Camera-type eye (tissue), 1 donor: Measurements from ENCODE around the gene SHISA8.

DNA sequence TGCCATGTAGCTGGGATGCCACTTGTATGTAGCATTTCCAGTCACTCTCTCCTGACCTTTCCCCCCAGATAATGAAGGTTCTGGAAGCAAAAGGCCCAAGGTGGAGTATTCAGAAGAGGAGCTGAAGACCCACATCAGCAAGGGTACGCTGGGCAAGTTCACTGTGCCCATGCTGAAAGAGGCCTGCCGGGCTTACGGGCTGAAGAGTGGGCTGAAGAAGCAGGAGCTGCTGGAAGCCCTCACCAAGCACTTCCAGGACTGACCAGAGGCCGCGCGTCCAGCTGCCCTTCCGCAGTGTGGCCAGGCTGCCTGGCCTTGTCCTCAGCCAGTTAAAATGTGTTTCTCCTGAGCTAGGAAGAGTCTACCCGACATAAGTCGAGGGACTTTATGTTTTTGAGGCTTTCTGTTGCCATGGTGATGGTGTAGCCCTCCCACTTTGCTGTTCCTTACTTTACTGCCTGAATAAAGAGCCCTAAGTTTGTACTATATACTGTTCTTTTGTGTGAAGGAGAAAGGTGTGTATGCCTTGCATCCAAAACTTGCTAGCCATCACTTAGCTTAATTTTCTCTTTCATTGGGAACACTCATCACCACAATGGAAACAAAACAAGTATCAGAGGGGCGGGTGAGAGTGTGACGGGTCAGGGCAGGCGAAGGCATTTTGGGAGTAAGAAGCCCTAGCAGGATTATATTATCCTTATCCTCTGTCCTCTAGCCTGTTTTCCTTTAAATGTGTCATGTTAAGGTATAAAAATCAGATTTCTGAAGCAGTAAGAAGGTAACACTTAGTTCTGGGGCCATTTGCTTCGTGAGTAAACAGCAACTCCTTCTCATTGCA lies 24.9 kb downstream of the SNU13 start:
- RAMPAGE, long total RNA: no peak

DNA sequence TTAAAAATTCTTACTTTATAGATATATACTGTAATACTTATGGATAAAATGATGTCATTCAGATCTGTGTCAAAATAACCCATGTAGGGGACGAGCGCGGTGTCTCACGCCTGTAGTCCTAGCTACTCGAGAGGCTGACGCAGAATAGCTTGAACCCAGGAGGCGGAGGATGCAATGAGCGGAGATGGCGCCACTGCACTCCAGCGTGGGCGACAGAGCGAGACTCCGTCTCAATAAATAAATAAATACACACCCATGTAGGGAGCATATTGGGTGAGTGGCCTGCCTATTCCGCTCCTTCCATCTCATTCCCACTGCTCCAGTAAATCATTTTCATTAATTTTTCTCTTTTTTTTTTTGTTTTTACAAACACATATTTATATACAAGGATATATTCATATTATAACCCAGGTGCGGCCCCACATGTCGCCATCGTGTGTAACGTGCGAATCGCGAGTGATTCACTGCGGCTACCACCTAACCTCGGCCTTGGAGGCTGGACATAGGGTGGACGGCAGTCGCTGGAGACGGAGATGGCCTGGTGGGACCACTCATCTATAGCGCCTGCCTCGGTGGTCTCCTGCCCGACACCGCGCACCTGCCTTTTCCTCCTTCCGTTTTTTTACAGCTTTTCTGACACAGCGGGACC lies 6.9 kb downstream of the SNU13 start:
- RAMPAGE, long total RNA: no peak

- RAMPAGE, long total RNA: no peak
Measured at GRCh38 chr22:41696662-41697751, 2.3 kb upstream of the MEI1 start.

- RAMPAGE, long total RNA: no peak
Measured at GRCh38 chr22:41866543-41867390, 33.9 kb downstream of the SREBF2 start.

GRCh38 chr22:41882767-41883415 lies 32.0 kb downstream of the SHISA8 start:
- RAMPAGE, long total RNA: no peak

GRCh38 chr22:41914151-41915380 lies at the start of gene SHISA8:
Gene SHISA8 (minus strand): TSS chr22:41915074.
- RAMPAGE, long total RNA: no peak

GRCh38 chr22:42085484-42086547 lies 4.8 kb downstream of the NDUFA6 start:
- RAMPAGE, long total RNA: no peak

- RAMPAGE, long total RNA: no peak
Measured at GRCh38 chr22:42089623-42090088, 916 bp downstream of the NDUFA6 start.

DNA sequence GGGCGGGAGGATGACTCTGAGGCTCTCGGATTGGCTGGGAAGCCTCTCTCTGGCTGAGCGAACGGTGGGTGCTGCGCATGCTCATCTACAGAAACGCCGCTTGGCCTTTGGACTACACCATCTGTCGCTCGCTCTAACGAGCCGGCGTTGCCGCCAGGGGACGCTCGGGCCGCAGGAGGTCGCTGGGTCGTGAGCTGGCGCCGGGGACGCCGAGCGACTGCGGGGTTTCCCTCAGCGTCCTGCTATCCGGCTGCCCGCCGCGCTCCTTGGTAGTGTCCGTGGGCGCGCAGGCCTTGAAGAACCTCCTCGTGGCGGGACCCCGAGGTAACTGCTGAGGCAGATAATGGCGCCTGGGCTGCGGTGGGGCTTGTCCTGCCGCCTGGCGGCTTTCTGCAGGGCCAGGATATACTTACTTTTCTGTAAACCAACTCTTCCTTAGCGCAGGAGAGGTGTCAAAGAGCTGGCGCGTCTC lies 322 bp upstream of the NDUFA6 start:
- RAMPAGE, long total RNA: no peak

DNA sequence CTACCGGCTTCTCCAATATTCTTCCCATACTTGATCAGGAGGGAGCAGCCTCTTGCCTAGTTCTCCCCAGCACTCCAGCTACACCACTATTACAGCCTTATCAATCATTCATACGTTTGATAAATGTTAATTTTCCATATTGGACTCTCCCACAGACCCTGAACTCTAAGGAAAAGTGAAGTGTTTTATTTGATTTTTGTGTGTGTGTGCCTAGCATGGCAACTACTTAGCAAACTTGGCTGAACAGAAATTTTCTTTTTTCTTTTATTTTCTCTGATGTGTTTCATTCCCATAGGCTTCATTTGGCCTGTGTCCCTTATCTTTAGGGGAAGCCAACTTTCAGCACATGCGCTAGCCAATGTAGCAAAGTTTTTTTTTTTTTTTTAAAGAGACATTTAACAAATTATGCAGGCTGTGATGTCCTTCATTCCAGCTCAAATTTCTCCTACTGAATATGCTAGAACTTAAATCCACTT lies 14.3 kb downstream of the TCF20 start:
- RAMPAGE, long total RNA: no peak

- RAMPAGE, long total RNA: no peak
Measured at GRCh38 chr22:42262975-42263669, 7.3 kb downstream of the TCF20 start.

DNA sequence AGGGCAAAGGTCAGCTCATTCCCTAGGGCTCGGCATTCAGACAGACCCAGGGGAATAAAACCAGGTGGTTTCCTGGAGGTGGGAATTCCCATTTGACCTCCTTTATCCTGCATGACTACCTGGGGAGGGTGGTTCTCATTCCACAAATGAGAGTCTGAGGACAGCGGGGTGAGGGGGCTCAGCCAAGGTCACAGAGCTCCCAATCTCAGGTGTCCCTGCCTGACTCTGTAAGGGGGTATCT lies 22.8 kb upstream of the TCF20 start:
- RAMPAGE, long total RNA: no peak

DNA sequence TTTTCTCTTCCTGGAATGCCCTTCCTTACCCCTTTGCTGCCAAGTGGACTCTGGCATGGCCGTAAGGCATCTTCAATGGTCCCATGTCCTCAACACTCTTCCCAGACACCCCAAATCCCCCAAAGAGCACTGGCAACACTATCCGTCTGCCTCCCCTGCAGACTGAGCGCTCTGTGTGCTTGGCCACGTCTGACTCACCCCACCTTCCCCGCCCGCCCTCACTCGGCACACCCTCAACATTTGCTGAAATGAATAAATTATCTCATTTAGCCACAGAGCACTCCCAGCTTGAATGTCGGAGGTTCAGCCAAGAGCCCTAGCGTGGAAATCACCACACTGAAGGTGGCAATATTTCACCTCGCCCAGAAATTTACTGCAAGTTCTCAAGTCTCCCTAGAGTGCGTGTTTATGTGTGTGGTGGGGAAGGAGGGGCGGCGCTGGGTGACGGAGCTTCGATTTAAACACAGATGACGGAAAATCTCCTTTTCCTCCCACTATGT lies 46.6 kb upstream of the TCF20 start:
- RAMPAGE, long total RNA: no peak

DNA sequence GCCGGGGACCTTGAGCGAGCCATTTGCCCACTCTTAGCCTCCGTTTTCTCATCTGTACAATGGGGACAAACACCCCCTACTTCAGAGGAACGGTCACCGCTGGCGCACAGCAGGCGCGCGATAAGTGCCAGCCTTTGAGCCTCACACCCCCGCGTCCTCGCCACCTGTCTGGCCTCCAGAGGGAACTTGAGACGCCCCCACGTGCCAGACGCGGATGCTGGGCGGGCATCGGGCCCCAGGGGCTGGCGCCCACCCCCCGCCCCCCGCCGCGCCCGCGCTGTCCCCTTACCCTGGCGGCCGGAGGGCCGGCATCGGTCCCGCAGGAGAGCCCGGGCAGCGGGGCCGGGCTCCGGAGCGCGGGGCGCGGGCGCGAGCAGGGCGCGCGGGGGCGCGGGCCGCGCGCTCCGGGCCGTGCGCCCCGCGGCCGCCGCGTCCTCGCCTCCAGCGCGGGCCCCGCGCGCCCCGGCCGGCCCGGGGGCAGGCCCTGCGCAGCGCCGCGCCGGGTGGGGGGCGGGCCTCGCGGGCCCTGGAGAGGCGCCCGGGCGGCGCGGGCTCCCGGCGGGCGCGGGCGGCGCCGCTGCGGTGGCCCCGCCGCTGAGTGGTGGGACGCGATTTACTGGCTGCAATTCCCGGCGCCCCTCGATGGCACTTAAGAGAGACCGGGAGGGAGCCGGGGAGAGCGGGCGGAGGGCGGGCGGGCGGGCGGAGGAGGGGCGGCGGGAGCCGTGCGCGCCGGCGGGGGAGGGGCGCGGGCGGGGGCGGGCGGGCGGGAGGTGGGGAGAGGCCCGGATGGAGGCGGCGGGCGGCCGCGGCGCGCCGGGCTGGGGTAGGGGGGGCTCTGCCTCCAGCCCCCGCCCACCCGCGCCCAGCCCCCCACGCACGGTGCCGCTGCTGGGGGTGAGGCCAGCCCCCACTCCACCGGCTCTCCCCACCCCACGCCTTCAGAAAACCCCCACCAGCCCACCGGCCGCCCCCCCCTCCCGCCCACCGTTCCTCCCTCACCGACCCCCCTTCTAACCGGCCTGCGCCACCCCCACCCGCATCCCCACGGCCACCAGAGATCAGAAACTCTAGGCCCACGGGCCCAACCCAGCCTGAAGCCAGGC lies 73.1 kb upstream of the TCF20 start:
- RAMPAGE, long total RNA: no peak

DNA sequence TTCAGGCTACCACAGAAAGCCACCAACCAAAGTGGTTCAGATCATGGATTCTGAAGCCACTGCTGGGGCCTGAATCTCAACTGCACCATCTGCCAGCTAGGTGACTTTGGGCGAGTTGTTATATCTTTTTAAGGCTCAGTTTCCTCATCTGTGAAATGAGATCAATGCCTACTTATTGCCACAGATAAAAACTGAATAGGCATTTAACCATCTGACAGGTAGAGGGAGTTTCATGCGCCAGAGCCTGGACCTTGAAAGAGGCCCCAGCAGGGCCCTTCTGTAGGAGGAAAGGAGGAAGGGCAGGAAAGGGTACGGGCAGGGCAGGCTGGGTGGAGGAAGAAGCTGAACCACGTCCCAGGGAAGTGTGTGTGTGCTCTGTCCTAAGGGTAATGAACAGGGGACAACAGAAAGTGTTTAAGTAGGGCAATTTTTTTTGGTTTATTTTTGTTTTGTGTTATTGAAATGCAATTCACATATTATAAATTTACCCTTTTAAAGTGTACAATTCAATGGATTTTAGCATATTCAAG lies 57.5 kb downstream of the NFAM1 start:
- RAMPAGE, long total RNA: no peak

DNA sequence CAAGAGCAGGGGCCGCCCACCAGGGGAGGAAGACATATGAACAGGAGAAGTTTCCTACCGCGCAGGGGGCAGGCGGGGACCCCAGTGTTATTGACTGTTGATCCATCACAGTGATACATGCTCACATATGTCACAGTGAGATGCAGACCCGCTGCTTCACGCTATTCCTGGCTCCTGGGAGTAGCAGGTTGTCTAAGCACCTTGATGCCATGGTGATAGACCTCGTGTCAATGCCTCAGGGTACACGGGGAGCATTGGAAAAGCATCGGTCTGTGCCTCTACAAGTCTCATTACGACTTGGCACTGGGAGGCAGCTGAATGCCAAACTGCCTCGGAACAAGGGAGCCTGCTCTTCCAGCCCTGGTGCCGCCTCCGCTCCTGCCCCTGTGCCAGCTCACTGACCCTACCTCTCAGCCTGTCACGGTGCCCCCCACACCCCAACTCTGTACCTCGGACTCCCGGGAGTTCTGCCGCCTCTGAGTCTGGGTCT lies 1.5 kb upstream of the NFAM1 start:
- RAMPAGE, long total RNA: no peak

DNA sequence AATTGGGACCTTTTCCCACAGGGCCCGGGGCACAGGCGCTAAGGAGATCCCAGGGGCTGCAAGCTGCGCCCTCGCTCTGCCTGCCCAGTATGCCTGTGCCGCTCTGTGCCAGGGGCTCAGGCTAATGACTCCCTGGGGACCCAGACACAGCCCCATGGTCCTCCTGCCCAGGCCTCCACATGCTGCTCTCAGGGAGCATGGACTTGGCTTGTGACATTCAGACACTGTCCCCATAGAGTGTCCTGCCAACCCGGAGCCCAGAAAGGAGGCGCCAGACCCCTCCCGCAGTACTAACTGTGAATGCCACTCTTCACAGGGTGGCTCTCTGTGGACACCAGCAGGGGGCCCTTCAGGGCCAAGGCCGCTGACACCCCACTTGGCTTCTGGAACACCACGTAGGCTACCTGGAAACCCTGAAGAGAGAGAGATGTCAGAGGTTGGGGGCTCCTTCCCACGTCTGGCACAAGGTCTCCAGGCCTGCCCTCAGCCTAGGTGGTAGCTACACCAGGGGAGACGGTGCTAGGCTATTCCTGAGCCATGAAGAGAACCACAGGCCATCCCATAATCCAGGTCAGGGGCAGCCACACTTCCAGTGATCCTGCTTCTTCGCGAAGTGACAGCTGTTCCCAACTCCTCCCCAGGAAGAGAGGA lies 23.1 kb downstream of the SERHL2 start:
- RAMPAGE, long total RNA: no peak

- RAMPAGE, long total RNA: no peak
Measured at GRCh38 chr22:42646543-42647557, 2.3 kb downstream of the CYB5R3 start.

DNA sequence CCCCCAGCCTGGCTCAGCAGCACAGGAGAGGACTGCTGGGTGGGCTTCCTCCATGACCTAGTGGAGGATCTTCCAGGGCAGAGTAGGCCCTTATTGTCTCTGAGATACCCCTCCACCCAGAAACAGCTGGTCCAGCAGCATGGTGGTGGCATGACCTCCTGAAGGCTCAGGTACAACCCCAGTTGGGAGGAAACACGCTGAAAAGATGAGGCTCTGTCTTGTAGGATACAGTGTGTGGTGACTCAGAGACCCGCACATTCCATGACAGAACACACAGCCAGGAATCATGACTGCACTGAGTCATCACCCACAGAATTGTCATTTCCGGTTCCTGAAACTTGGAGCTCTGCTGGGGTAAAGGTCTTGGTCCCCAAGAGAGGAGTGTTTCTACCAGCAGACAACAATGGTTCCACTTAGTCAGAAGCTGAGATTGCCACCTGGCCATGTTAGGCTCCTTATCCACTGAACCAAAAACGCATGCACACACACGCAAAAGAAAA lies 31.4 kb upstream of the CYB5R3 start:
- RAMPAGE, long total RNA: no peak

DNA sequence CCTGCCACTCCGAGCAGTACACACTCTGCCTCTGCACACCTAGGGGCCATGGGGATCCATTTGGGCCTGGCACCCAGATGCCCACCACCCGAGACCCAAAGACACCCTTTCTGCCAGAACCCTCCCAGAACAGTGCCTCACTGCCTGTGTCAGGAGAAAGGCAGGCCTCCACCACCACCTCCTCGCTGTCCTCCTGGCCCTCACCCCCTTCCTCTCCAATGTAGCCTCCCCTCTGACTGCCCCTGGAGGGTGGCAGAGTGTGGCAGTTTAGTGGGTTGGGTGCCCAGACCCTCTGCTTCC lies 62.8 kb downstream of the ARFGAP3 start:
- RAMPAGE, long total RNA: no peak